Cytotoxic T cell (primary cell): ENCODE measurements around the gene IKZF3.

DNA sequence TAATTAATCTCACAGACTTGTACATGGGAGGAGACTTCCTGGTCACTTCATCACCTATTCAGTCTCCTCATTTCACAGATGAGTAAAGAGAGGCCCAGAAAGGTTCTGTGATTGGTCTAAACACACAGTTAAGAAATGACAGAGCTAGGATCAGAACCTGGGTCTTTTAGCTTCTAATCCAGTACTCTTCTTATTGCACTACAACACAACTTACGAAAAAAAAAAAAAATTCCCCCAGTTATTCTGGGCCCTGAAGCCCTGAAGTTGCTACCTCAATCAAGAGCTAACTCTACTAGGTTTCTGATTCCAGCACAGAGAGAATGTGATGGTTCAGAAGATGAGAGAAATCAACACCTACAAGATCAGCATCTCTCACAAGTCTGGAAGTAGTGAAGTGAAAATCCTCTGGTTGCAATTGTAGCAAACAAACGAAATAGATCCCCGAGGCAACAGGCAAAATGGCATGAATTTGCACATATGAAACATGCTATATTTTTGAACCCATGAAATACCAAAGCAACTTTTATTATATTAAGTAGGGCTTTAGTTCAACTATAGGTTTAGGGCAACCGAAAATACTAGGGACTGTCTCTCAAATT is 37.4 kb downstream of the GRB7 start:
- PRO-cap, 2 experiments = no peak in any of the 2 experiments

GRCh38 chr17:39776165-39776634 is 38.5 kb downstream of the GRB7 start:
- PRO-cap, 2 experiments = no peak in any of the 2 experiments

DNA sequence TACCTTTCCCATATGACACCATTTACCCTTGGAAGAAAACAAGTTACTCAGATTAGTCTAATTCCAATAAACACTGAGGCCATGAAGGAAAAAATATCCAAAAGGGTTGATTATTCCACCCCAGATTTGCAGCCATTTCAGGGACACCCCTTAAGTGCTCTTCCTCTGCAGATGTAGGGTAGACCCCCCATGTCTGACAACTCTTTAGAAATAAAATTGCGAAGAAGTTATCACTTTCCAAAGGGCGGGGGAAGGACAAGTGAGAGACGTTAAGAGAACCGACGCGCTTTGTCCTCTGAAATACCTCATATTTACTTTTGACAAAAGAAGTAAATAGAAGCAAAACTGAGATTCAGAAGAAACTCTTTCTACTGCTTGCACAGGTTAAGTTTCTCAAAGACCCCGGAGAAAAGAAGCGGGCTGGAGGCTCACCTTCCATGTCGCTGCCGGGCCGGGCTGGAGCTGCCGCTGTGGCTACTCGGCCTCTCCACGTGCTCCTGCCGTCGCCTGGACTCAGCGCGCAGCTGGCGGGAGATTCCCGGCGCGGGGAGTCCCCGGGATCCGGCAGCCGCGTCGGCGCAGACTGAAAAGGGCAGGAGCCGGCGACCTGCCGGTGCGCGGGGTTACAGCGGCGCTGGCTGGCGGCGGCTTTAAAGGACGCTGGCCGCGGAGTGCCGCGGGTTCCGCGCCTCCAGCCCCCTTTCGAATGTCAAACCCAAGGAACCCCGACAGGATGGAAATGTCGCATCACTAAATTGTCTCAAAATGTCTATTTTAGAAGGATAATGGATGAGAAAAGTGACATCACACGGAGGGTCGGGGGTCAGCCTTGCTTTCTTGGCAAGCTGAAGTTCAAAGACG is at the start of gene IKZF3:
TSS of gene IKZF3 (minus strand) at position 625 of the 861 bp plus-strand sequence.
- PRO-cap, 2 experiments = peak in 2 of 2 experiments; most common plus-strand start position 240 of the sequence (in 2); most common minus-strand start position 177 of the sequence (in 1)

- PRO-cap, 2 experiments = no peak in any of the 2 experiments
These were observed 13.8 kb downstream of the GSDMB start for GRCh38 chr17:39904535-39905162.

DNA sequence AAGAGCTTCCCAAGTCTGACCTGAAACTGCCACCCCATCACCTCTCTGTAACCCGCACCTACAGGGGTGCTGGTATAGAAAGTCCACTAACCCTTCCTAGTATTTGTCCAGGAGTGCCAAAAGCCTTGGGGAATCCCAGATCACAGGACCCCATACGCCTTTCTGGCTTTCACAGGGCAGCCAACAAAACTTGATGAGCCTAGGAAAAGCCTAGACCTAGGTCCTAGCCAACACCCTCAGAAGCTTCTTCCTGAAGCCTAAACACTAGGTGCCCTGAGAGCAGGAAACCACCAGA is 1.4 kb downstream of the ORMDL3 start:
- PRO-cap, 2 experiments = no peak in any of the 2 experiments

- PRO-cap, 2 experiments = no peak in any of the 2 experiments
These were observed 8.3 kb upstream of the PSMD3 start for GRCh38 chr17:39972155-39972780.

DNA sequence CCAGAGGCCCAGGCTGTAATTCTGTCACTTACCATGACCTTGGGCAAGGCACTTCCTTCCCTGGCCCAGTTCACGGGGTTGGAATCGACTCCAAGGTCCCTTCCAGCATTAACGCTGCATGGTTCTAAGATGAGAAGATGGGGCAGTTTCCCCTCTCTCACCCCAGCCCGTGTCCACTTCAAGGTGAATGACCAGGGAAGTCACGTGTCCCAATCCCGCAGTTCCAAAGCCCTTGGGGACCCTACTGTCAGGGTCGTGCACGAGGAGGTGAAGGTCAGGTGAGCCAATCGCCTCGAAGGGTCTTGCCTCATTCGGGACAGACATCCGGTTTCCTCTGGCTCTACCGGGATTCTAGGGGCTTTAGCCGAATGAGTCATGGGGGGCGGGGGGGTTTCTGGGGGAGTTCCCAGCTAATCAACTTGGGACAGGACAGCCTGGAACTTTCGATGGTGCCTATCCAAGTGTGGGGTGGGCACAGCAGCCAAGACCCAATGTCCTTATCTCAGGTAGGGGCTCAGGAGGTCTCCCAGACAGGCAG is 778 bp upstream of the CSF3 start:
- PRO-cap, 2 experiments = no peak in any of the 2 experiments

DNA sequence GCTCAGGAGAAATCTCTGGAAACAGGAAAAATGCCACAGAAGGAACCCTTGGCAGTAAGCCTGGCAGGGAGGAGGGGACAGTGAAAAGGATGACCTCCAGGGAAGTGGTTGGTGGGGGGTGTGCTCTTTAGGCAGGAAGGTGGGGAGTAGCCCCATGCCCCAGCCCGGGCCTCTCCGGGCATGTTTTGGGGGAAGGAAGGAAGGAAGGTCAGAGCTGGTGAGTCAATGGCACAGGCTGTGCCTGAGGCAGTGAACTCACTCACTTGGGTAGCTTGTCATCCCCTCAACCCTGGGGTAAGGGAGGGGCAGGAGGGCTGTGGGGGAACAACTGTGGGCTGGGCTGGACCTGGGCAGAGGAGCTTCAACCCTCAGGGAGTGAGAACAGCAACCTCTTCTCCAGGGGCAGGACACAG is 6.2 kb downstream of the CSF3 start:
- PRO-cap, 2 experiments = no peak in any of the 2 experiments

- PRO-cap, 2 experiments = no peak in any of the 2 experiments
These were observed 9.8 kb downstream of the THRA start for GRCh38 chr17:40072219-40073402.

DNA sequence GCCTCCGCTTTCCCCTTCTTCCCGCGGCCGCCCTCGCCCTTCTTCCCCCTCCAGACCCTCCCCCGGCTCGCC is 241 bp upstream of the MSL1 start:
- PRO-cap, 2 experiments = no peak in any of the 2 experiments

DNA sequence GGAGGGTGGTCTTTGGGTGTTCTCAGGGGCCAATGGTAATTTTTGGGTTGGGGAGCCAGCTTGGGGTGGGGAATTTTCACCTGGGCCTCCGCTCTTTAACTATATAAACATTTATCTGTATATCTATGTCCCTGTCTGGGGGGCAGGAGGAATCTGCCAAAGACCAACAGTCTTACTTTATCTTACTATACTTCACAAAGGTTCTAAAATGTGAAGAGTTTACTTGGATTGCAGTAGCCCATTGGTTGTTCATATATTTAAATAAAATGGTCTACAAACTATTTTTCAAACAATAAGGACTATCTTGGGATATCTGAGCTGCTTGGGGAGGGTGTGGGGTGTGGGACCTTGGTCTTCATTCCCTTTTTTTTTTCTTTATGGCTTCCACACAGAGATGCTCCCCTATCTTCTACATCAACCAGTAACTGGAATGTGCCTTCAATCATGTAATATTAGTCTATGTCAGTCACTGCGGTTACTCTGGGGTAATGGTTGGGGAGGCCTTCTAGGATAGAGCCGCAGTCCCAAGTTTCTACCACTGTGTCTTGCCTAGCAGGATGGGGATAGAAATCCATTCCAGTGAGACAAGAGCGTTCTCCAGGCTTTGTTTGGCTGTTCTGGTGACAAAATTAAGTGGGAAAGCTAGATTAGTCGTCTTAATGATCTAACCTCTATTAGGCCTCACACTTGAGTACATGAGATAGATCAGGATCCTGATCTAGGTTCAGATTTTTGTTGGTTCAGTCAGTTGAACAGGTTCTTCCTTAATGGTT is 8.4 kb downstream of the MSL1 start:
- PRO-cap, 2 experiments = no peak in any of the 2 experiments

DNA sequence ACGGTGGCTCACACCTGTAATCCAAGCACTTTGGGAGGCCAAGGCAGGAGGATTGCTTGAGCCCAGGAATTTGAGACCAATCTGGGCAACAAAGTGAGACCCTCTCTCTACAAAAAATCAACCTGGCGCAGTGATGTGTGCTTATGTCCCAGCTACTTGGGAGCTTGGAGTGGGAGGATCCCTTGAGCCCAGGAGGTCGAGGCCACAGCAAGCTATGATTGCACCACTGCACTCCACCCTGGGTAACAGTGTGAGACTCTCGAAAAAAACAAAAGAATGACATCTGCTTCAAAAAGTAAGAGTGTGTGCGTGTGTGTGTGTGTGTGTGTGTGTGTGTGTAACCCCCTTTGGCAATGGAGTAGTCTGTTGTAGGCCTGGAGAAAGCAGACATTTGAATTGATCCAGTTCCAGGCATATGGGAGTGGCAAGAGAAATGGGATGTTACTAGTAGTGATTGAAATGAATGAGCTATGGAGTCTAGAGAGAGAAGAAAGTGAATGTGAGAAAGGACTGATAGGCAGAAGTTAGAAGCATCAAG is 9.8 kb downstream of the CASC3 start:
- PRO-cap, 2 experiments = no peak in any of the 2 experiments

DNA sequence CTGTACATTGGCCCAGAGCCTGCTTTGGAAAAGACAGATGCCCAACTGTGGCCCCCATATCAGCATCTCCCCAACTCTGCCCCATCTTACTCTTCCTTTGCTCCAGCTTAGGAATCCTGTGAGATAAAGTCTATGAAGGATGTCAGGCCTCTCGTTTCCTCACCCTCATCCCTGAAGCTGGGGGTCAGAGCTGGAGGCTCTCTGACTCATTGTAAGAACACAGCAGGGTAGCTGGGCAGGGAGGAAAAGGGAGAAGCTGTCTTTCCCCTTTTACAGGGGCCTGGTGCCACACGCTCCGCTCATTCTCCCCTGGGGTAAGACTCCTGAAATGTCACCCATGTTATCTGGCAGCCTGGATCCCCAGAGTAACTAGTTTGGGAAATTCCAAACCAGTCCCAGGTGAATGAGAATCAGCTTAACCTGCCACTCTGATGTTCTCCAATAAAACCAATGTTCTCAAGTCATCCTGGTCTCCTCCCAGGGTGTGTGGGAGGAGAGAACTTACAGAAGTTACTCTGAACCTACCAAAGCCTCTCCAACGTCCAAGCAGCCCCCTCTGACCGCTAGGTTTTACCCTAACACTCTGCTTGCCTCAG is 2.8 kb downstream of the RAPGEFL1 start:
- PRO-cap, 2 experiments = no peak in any of the 2 experiments

DNA sequence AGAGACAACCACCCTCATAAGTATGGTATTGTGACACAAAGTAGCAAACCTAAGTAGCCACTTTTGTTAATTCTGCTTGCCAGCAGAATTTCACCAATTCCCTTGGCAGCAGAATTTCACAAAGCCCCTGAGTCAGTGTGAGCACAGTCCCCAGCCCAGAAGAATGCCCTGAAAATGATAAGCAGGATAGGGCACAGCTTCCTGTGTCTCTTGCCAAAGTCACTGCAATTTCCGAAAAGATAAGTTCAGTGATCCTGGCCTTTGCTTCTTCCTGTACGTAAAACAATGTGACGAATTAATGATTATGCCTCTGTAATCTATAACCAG is 16.0 kb upstream of the WIPF2 start:
- PRO-cap, 2 experiments = no peak in any of the 2 experiments

DNA sequence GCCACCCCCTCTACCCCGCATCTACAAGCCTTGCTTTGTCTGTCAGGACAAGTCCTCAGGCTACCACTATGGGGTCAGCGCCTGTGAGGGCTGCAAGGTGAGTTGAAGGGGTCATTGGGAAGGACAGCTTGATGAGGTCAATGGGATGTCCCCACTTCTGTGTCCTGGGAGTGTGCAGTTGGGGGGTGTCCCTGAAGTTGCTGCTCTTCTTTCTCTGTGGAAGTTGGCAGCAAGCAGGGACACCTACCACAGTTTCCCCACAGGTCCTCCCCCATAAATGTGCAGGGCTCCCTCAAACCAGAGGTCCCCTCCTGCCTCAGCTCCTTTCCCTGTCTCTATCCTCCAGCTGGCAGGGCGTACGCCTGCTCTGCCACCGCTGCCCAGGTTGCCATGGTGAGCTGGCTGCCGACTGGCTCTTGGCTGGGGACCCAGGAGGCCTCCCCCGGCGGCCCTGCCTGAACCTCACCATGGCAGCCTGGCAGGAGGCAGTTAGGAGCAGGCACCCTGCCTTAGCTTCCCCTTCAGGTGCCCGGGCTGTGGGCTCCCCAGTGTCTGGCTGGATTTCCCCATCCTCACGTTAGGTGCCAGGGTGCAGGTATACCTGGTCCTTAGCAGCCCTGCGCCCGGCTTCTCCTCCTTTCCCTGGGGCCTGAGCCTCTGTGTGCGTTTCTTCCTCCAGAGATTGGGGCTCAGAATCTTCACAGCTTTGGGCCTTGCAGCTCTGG is 16.0 kb downstream of the GJD3 start:
- PRO-cap, 2 experiments = no peak in any of the 2 experiments

GRCh38 chr17:40357828-40358027 is 6.8 kb downstream of the GJD3 start:
- PRO-cap, 2 experiments = no peak in any of the 2 experiments

DNA sequence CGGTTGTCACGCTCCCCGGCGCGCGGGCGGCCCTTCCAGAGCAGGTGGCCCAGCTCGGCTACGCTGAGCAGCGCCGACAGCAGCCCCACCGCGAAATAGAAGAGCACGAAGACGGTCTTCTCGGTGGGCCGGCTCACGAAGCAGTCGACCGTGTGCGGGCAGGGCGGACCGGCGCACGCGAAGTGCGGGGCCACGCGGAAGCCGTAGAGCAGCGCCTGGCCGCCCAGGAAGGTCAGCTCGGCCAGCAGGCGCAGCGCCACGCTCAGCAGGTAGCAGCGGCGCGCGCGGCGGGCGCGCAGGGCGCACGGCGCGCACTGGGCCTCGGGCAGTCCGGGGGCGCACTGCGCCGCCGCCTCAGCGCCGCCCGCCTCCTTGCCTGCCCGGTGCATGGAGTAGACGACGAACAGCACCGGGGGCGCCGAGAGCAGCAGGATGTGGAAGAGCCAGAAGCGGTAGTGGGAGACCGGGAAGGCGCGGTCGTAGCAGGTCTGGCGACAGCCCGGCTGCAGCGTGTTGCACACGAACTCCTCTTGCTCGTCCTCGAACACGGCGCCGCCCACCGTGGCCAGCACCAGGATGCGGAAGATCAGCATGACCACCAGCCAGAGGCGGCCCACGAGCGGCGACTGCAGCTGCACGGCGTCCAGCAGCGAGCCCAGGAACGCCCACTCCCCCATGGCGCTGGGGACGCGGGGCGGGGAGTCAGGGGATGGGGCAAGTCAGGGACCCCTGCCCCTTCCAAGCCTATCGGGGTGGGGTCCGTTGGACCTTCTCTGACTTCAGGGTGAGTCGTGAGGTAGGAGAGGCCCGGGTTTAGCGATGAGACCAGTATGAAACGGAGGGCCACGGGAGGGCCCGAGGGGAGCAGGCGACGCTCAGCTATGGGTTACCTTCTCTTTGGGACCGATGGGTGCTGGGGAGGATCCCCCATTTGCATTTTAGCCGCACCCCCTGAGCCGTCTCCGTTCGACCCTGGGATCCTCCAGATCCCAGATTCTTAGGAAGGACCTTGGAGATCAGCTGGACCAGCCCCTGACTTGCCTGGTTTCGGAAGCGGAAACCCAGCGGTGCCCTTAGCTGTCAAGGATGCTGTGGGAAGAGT is 1.0 kb downstream of the GJD3 start:
- PRO-cap, 2 experiments = no peak in any of the 2 experiments

DNA sequence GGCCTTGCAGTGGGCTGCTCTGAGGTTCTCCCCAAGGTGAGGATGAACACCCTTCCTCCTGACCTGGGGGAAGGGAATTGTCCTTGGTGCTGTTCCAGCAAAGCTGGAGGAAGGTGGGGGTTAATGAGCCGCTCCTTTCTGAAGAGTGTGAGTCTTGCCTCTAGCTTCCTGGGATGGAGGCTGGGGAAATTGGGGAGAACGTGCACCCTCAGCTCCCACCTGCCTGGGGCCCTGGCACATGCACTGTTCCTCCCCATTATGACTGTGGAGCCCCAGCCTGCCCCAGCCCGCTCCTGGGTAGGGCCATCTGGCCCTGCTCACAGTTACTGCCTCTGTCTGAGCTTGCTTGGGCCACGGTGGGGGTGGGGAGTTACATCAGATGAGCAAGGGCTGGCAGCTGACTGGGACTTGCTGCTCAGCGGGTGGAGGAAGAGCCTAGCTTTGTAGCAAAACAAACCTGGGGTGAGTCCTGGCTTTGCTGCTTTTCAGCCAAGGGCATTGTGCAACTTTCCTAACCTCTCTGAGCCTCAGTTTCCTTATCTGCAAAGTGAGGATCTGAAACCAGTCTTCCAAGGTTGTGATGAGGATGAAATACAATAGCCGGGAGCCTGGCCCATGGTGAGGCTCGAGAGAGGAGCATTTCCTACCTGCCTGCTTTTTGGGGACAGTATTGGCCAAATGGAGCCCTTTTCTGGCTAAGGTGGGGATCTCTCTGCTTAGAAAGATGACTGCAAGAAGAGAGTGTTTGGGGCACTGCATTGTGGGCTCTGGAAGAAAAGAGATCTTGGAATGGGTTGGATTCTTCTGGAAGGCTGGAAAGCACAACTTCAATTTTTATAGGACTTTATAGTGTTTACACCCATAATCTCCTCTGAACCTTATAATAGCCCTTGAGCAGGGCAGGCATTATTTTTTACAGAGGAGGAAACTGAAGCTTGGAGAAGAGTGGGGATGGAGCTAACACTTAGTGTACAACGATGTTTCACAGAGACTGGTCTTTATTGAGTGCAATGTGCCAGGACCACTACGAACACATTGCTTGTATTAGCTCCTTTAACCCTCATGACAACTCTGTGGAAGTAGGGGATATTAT is 10.8 kb downstream of the TNS4 start:
- PRO-cap, 2 experiments = no peak in any of the 2 experiments

DNA sequence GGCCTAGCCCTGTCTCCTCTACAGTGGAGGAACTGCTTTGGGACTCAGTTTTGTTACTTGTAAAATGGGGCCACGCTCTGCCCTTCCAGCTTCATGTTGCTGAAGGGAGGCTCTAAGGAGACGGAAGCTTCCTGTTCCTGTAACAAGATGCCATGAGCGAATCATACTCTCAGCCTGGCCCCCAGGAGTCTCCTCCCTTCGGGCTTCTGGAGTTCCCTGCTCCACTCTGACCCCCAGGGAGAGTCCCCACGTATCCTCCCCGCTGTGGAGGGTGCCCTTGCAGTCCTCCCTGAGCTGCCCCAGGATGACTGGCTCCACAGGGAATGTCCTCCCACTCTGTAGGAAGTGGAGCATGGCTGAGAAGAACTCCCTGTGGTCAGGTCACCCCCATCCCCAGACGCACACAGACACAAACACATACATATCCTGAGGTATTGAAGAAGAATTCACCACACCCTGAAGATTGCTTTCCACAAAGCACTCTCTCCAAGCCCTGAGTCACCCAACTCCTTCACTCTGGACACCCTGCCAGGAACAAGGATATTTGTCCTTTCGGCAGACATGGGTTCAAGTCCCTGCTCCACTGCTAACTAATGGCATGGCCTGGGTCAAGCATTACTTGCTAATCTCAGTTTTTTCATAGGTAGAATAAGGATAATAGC is 20.1 kb upstream of the TNS4 start:
- PRO-cap, 2 experiments = no peak in any of the 2 experiments

DNA sequence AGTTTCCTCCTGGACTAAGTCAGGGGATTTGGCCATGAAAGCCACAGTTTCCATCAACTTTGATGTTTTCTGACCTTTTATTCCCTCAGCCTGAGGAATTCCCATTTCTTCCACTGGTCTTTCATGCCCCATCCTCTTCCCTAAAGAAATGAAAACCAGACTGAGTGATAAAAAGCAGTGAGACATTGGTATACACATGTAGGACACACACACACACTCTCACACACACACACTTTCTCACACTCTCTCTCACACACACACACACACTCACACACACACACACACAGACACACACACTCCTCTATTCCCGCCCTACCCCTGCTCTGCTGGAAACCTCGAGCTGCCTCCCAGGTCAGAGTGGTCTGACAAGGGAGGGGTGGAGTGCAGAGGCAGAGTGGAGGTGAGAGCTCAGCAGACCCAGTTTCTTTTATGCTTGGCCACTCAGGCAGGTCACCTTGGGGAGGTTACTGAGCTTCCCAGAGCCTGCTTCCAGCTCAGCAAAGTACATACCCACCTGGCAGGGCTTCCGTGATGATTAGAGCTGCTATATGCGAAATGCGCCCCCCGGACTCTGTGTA is 30.8 kb downstream of the CCR7 start:
- PRO-cap, 2 experiments = no peak in any of the 2 experiments